Rectum (tissue), 1 donor: ENCODE measurements around the genes CPTP and TAS1R3.

DNA sequence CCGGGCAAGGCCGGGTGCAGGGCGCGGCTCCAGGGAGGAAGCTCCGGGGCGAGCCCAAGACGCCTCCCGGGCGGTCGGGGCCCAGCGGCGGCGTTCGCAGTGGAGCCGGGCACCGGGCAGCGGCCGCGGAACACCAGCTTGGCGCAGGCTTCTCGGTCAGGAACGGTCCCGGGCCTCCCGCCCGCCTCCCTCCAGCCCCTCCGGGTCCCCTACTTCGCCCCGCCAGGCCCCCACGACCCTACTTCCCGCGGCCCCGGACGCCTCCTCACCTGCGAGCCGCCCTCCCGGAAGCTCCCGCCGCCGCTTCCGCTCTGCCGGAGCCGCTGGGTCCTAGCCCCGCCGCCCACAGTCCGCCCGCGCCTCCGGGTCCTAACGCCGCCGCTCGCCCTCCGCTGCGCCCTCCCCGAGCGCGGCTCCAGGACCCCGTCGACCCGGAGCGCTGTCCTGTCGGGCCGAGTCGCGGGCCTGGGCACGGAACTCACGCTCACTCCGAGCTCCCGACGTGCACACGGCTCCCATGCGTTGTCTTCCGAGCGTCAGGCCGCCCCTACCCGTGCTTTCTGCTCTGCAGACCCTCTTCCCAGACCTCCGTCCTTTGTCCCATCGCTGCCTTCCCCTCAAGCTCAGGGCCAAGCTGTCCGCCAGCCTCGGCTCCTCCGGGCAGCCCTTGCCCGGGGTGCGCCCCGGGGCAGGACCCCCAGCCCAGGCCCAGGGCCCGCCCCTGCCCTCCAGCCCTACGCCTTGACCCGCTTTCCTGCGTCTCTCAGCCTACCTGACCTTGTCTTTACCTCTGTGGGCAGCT, 134.6 kb downstream of the OR4F5 start:
- PRO-cap: no peak

- PRO-cap: no peak
These were observed 76.8 kb upstream of the SAMD11 start for GRCh38 chr1:846918-847380.

GRCh38 chr1:920931-921525, 2.7 kb upstream of the SAMD11 start:
- PRO-cap: no peak

- PRO-cap: bidirectional peak, plus-strand start at chr1:941991, minus-strand start at chr1:941715
These were observed 17.3 kb downstream of the NOC2L start for GRCh38 chr1:941489-942427.

DNA sequence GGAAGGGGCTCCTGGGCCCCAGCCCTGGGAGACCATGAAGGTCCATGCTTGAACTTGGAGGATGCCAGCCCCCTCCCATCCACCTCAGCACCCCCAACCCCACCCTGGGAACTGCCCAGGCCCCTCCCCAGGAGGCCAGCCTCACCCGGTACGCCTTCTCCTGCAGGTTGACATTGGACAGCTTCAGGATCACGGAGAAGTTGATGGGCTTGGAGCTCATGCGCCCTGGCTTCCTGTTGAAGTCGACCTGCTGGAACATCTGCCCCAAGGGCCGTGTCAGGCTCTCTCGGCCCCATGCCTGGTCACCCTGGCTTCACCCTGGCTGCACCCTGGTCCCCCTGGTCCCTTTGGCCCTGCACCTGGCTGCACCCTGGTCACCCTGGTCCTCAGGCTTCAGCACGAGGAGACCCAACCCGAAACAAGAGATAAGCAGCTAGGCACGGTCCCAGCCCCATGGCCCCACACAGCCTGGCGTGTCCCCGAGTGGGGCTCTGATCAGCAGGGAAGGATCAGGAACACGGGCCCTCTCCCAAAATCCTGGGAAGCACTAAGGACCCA, 10.6 kb downstream of the NOC2L start:
- PRO-cap: no peak

DNA sequence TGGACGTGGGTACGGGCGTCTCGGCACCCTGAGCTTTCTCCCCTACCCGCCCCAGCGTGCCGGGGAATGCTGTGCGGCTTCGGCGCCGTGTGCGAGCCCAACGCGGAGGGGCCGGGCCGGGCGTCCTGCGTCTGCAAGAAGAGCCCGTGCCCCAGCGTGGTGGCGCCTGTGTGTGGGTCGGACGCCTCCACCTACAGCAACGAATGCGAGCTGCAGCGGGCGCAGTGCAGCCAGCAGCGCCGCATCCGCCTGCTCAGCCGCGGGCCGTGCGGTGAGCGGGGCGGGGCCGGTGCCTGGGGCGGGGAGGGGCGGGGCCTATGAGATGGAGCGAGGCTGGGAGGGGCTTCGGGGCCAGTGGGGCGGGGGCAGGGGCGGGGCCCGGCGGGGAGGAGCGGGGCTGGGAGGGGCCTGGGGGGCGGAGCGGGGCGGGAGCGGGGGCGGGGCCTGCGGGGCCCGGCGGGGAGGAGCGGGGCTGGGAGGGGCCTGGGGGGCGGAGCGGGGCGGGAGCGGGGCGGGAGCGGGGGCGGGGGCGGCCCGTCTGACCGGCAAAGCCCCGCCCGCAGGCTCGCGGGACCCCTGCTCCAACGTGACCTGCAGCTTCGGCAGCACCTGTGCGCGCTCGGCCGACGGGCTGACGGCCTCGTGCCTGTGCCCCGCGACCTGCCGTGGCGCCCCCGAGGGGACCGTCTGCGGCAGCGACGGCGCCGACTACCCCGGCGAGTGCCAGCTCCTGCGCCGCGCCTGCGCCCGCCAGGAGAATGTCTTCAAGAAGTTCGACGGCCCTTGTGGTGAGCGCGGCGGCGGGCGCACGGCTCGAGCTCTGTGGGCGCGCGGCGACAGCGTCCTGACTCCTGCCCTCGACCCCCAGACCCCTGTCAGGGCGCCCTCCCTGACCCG, 20.9 kb downstream of the AGRN start:
- PRO-cap: bidirectional peak, plus-strand start at position 418 of the sequence, minus-strand start at position 198 of the sequence

GRCh38 chr1:1054946-1055966, 18.9 kb downstream of the RNF223 start:
- PRO-cap: no peak

- PRO-cap: bidirectional peak, plus-strand start at chr1:1059730, minus-strand start at chr1:1059590
These were observed 14.7 kb downstream of the RNF223 start for GRCh38 chr1:1059143-1060122.

GRCh38 chr1:1099139-1100245, 16.4 kb downstream of the C1orf159 start:
- PRO-cap: no peak

DNA sequence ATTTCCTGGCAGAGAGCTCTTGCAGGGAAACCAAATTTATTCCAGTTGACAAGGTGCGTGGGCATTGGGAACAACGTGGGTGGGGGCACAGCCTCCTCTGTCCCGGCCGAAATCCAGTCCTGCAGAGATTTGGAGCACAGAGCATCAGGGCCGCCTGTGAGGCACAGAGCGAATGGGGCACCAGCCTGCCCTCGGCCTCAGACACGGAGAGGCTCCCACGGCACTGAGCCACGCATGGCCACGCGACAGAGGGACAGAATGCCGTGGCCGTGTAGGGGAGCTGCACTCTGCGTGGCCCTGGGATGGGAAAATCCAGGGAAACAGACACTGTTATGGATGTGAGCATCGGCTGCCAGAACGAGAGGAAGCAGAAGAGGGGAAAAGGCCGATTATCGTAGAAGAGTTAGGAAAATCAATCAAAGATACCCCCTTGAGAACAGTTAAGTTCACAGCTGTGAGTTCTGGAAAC, 13.5 kb upstream of the C1orf159 start:
- PRO-cap: bidirectional peak, plus-strand start at position 116 of the sequence, minus-strand start at position 109 of the sequence

GRCh38 chr1:1136912-1137962, 21.3 kb upstream of the C1orf159 start:
- PRO-cap: bidirectional peak, plus-strand start at chr1:1137008, minus-strand start at chr1:1137014; bidirectional peak, plus-strand start at chr1:1137503, minus-strand start at chr1:1137508; bidirectional peak, plus-strand start at chr1:1138052, minus-strand start at chr1:1137789

DNA sequence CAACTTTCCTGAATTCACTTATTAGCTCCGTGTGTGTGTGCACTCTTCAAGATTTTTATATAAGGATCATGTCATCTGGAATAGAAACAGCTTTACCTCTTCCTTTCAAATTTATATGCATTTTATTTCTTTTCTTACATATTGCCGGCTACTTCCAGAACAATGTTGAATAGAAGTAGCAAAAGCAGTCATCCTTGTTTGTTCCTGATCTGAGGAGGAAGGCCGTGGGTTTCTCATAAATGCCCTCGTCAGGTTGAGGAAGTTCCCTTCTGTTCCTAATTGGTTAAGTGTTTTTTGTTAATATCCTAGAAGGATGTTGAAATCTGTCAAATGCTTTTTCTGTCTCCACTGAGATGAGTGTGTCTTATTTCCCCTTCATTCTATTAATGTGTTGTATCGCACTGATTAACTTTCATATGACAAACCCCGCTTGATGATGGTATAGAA, 15.4 kb downstream of the TTLL10 start:
- PRO-cap: no peak

- PRO-cap: unidirectional peak, plus-strand start at chr1:1241060
These were observed 5.8 kb downstream of the C1QTNF12 start for GRCh38 chr1:1240511-1241254.

- PRO-cap: no peak
These were observed 11.0 kb downstream of the UBE2J2 start for GRCh38 chr1:1262476-1263245.

- PRO-cap: bidirectional peak, plus-strand start at chr1:1324897, minus-strand start at chr1:1324637; unidirectional peak, plus-strand start at chr1:1325035; bidirectional peak, plus-strand start at chr1:1325354, minus-strand start at chr1:1325337
These were observed at the start of gene CPTP for GRCh38 chr1:1324513-1325671. Gene CPTP, plus strand, starts transcription at chr1:1324802.

- PRO-cap: unidirectional peak, minus-strand start at chr1:1331163
These were observed at the start of gene TAS1R3 for GRCh38 chr1:1331072-1331669. Gene TAS1R3, plus strand, starts transcription at chr1:1331280.

- PRO-cap: no peak
These were observed 2.5 kb downstream of the DVL1 start for GRCh38 chr1:1346624-1347134.

GRCh38 chr1:1348381-1348776, 839 bp downstream of the DVL1 start:
- PRO-cap: bidirectional peak, plus-strand start at chr1:1348597, minus-strand start at chr1:1348279; bidirectional peak, plus-strand start at chr1:1348625, minus-strand start at chr1:1348633

DNA sequence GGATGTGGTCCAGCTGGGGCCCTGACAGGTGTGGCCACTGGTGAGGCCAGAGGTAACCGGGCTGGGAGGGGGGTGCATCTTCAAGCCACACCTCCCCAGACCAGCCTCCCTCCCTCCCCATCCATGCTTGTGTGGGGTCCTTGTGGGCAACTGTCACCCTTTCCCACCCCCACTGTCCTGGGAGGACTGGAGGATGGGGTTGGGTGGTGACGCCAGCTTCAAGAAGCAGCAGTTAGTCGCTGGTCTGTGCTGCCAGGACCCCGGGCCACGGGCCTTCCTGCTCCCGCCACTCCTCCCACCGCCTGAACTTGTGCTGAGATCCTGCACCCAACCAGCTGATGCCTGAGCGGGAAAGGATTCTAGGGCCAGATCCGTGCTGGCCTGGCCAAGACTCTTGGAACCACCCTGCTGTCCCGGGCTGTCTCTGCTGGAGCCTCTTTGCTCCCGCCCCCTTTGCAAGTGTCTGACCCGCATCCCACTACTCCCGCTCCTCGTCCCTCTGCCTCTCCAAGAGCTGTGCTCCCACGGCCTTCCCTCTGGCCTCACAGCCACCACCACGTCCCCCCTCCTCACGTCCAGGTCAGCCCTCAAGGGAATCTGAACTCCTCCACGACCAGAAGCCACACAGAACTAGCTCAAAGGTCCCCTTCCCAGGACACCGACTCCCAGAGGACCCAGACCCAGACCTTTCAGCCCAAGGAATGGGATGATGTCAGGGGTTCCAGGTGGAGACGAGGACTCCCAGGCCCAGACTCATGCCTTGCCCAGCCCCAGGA, 2.9 kb upstream of the DVL1 start:
- PRO-cap: no peak

DNA sequence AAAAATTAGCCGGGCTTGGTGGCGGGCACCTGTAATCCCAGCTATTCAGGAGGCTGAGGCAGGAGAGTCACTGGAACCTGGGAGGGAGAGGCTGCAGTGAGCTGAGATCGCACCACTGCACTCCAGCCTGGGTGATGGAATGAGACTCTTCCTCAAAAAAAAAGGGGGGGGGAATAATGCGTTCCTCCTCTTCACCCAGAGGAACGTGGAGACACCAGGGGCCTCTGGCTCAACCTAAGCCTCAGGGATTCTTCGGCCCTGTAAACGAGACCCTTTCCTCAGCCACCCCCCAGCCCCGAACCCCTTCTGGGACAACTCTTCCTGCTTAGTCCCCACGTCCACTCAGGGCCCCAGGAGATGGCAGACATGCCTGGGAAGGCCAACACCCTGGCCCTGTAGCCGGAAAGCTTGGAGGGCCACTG, 2.2 kb downstream of the AURKAIP1 start:
- PRO-cap: no peak